Endothelial cell (in vitro differentiated cells): ENCODE measurements around a stretch of chr3.

DNA sequence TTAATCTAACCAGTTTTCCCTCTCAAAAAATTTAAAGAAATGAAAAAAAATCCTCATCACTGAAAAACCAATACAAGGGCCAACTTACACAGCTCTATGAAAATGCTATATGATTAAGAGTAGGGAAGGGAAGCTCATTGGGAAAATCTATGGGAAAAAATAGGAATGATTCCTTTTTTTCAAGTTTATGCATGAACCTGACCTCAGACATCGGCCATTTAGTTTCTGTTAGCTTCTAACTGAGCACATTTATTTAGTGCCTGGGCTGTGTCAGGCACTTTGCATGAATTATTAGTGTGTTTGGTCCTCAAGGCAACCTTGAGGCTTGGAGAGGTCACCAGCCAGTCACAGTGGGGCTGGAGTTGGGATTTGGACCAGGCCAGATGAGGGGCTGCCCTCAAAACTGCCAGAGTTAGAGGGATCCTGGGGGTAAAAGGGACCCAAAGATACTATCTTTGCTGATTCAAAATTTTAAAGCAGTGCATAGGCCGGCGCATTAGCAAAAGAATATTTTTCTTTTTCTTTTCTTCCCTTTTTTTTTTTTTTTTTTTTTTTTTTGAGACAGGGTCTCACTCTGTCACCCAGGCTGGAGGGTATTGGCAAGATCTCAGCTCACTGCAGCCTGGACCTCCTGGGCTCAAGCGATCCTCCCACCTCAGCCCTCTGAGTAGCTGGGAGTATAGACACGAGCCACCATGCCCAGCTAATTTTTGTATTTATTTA, 8.0 kb downstream of the SIAH2 start:
- PRO-cap, result no peak

- PRO-cap, result no peak
Observed at GRCh38 chr3:150773514-150773752, 10.5 kb upstream of the SIAH2 start.

GRCh38 chr3:150922675-150923096, 17.4 kb upstream of the MINDY4B start:
- PRO-cap, result no peak

DNA sequence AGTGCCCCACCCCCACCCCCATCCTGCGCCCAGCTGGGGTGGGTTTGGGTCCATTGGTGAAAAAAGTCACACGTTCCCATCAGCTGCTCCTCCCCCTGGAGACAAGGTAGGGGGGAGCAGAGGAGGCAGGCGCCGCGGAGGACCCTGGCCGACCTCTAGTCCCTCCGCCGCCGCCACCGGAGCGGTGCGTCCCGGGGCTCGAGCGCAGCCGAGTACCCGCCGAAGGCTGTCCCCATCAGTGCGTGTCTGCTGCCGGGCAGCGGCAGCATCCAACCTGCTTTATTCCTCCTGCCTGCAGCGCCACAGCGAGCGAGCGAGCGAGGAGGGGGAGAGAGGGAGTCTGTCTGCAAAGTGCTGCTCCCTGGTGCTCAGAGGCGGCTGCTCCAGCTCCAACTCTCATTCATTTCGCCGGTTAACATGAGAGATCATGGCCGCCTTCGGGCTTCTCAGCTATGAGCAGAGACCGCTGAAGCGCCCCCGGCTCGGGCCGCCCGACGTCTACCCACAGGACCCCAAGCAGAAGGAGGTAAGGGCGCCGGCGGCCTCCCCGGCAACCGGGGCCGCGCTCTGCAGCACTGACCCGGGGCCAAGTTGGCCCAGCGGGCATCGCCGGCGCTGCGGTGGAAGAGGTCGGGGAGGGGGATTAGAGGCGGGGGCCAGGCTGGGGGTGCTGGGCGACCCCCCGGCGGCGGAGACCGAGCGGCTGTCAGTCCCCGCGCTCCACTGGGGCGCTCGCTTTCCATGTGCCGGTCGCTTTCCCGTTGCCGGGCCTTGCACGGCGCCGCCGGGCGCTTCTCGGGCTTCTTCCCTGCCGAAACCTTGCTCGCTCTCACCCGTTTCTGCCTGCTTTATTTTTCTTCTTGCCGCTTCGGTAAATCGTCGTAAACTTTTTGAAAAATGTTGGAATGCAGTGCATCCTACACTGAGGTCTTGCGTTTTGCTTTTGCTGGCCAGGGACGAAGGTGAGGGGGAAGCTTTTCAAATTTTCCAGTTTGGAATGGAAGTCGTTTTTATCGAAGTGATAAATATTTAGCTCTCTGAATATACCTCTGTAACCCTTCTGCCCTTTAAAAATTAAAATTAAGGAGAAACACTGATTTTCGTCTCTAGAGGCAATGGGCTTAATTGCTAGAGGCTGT, 1.4 kb downstream of the MED12L start:
- PRO-cap, result bidirectional peak, plus-strand start at position 399 of the sequence, minus-strand start at position 248 of the sequence

DNA sequence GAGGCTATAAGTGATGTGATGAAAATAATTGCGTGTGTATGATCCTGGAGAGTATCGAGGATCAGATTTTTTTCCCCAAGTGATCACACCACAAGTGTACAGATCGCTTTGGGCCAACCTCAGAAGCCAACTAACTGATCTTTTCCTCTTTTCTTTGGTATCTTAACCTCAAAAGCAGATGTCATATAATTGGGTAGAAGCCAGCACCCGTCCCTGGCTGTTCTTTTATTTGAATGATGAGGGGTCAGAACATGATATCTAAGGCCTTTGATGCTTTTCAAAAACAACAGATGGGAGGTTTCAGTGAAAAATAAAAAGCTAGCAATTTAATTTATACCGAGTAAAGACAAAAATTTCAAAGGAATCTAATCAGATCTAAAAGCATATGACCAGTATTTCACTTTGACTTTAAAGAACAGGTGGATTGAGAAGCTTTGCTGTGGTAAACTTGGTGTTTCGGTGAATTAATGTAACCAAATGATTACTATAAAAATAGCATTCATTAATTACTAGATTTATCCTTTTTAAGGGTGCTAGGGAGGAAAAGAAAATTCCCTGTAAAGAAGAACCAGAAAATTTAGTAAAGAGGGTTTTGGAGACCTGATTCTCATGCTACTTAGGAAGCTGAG, 3.1 kb downstream of the P2RY14 start:
- PRO-cap, result no peak

DNA sequence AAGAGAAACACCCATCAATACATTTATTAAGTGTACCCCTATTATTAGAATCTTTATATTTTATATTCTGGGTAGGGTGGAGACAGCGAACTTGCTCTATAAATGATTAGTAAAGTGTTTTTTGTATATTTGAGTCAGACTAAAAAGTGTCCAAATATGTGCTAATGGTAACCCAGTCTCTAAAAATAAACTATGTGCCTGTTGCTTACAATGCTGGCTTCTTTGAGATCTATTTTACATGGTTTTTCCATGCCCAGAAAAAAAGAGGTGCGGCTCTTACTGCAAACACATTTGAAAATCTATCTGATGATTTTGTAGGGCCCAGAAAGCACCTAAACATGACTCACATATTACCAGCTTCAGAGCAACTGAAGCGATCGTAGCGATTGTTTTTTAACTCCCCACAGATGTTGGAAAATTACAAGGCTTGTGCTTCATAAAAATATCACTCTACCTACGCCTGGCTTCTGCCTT, 53.4 kb downstream of the SUCNR1 start:
- PRO-cap, result no peak

DNA sequence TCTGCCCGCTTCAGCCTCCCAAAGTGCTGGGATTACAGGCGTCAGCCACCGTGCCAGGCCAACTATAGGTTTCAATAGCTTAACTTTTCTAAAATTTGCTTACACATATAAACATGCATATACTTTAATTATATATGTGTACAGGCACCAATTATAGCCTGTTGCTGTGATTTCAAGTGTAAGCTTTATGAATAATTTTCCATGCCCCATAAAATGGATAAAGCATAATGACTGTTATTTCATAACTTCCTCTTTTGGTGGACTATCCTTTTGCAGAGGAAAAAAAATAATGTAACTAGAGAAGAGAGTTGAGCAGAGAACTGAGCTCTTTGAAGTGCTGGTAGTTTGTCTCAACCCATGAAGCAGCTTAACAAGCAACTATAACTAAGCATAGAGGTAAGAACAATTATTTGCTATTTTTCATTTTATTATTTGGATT, 24.7 kb upstream of the MBNL1 start:
- PRO-cap, result no peak

GRCh38 chr3:152268283-152268486, 544 bp upstream of the MBNL1 start:
- PRO-cap, result no peak

- PRO-cap, result no peak
Observed at GRCh38 chr3:152298509-152299162, 29.9 kb downstream of the MBNL1 start.

GRCh38 chr3:152406205-152407192, 137.8 kb downstream of the MBNL1 start:
- PRO-cap, result no peak

DNA sequence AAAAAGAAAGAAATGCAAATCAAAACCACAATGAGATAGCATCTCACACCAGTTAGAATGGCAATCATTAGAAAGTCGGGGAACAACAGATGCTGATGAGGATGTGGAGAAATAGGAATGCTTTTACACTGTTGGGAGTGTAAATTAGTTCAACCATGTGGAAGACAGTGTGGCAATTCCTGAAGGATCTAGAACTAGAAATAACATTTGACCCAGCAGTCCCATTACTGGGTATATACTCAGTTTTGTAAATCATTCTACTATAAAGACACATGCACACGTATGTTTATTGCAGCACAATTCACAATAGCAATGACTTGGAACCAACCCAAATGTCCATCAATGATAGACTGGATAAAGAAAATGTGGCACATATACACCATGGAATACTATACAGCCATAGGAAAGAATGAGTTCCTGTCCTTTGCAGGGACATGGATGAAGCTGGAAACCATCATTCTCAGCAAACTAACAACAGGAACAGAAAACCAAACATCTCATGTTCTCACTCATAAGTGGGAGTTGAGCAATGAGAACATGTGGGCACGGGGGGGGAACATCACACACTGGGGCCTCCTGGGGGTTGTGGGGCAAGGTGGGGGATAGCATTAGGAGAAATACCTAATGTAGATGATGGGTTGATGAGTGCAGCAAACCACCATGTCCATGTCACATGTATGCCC, 157.0 kb downstream of the MBNL1 start:
- PRO-cap, result no peak

- PRO-cap, result bidirectional peak, plus-strand start at chr3:152596396, minus-strand start at chr3:152596134
Observed at GRCh38 chr3:152595959-152596471, 238.9 kb upstream of the P2RY1 start.

- PRO-cap, result no peak
Observed at GRCh38 chr3:152650223-152650645, 184.7 kb upstream of the P2RY1 start.

GRCh38 chr3:153028173-153028938, 133.7 kb upstream of the RAP2B start:
- PRO-cap, result no peak

DNA sequence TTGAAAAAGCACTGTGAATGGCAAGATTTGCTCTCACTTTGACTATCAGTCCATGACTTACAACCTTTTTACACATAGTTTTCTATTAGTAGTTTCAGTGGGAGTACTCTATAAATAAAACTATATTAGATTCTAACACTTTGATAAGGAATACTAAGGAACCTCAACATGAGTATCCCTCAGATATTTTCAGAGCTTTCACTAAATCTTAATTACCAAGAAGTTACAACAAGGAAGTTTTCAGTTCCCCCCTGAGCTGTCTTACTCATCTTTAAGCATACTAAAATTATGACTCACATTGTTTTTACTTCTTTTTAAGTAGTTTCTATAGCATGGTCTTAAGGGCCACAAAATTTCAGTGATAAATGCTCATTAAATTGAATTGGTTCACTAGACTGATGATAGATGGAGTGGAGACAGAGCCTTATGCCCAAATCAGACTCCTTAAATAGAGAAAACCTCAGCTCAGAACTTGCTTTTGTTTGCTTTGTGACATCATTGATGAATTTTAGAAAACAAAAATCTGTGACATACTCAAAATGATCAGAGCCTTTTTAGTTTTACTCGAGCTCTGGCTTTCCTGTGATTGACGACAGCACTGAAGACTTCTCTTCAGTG, 31.5 kb upstream of the RAP2B start:
- PRO-cap, result no peak

DNA sequence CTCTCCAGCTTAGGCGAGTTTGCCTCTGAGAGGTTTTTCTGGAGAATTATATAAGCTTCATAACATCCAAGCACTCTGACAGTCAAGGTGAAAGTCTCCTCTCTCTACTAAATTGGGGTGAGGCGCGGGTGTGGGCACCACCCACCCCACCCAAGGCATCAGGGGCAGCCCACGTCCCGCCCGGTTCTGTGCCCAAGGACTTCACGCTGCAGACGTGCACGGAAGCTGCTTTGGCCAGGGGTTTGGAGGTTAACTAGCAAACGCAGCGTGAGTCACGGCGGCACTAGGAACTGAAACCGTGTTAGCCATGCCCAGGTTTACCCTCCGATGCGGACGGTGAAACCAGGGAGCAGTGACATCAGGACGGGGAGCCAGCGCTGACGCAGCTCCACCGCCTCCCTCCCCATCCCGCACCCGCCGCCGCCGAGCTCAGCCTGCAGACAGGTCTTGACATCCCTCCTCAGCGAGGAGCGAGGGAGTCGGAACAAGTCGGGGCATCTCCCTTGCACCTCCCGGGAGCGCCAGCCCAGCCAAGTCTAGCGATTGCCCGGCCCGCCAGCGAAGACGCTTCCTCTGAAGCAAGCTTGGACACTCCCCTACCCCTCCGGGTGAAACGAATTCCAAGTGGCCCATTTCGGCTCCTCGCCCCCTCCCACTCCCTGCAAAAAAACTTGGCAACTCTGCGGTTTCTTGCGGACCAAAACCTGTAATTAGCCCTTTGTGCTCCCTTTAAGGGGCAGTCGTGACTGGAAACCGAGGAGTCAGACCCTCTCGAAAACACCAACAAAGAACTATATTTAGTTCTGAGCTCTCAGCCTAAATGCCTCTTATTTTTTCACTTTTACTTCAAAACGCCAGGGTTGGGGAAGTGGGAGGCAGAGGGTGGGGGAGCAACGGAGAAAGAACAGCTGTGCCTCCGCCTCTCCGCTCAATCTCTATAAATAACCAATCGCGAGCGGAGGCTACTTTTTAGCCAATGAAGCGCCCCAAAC, 1.4 kb upstream of the RAP2B start:
- PRO-cap, result unidirectional peak, plus-strand start at position 211 of the sequence; unidirectional peak, plus-strand start at position 259 of the sequence; bidirectional peak, plus-strand start at position 355 of the sequence, minus-strand start at position 292 of the sequence; bidirectional peak, plus-strand start at position 655 of the sequence, minus-strand start at position 538 of the sequence; bidirectional peak, plus-strand start outside the sequence, minus-strand start at position 906 of the sequence

DNA sequence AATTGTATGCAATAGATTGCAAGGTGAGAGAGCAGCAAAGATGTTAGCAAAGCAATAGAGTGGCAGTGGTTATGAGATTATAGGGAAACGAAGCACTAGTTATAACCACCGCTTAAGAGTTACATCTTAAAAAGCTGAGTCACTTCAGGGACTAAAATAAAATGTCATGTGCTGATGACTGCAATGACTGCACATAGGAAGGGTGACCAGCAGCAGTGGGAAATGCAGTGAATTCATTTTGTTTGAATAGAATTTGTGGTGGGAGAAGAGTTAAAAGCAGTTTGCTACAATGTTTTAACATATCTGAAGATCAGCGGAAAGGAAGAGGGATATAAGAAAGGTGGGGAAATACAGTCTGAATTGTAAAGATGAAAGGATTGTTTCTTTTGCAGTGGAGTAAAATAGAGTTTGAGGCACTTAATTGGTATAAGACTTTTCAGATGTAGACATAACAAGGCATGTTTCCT, 127.4 kb downstream of the RAP2B start:
- PRO-cap, result no peak

DNA sequence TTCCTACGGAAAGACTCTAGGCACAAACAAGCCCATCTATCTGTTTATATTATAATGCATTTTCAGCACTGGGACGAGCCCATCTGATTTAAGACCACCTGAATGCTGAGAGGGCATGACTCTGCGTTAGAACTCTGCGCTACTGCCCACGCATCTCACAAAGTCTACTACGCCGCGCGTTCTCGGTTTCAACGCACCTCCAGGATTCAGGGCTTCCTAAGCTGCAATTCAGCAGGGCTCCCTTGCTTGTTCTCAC, 387 bp upstream of the ARHGEF26 start:
- PRO-cap, result no peak

GRCh38 chr3:155070878-155071421, 9.2 kb upstream of the MME start:
- PRO-cap, result no peak

DNA sequence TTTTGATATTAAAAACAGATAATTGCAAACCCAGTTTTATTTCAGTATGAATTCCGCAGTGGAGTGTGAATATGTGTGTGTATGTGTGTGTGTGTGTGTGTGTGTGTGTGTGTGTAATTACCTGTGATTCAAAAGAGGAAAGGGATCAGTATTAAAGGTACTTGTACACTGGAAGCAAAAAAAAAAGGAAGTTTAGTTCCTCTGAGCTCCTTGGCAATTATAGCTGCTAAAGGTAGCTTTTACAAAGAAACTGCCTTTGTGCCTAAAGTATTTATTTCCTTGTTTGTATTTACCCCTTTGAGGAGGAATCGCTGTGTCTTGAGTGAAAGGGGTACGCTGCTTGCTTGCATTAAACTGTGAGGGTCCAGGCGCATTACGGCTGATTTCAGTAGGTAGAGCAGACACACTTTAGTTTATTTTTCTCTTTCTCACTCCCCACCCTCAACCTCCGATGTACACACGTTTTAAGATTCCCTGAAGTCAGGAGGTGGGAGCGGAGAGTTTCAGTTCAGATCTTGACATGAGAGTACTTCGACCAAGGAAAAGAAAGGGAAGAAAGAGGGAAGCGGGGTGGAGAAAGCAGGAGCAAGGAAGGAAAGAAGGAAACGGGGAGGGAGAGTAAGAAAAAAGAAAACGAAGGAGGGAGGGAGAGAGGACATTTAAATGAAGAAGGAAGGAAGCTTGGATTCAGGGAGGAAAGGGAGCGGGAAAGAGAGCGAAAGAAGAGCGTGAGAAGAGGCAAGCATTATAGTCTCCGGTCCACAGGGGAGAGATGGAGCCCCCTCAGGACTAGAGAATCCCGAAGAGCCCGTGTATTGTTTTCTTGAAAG, 1.3 kb upstream of the MME start:
- PRO-cap, result no peak